GM19240 (cell line): ENCODE measurements around a stretch of chr2.

- RRBS = no CpG with 5 or more reads among the region's 19 CpGs
These were observed 15.5 kb downstream of the PER2 start for GRCh38 chr2:238272766-238273493.

DNA sequence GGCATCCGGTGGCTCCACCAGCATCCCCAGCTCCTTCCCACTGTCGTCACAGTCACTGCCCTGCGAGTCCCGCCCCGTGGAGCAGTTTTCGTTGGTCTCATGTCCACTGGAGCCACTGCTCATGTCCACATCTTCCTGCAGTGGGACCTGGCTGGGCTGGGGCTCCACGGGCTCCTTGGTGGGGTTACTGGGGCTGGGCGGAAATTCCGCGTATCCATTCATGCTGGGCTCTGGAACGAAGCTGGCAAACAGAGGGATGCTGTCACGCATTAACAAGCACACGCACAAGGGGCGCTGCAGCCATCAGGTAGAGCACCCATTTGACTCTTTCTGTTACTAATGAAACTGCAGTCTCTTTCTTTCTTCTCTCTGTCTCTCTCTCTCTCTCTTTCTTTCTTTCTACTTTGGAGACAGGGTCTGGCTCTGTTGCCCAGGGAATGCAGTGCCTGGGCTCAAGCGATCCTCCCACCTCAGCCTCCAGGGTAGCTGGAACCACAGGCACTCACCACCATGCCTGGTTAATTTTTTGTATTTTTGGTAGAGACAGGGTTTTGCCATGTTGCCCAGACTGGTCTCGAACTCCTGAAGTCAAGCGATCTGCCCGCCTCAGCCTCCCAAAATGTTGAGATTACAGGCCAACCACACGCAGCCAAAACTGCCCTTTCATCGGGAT lies 10.6 kb downstream of the PER2 start:
- RRBS = no CpG with 5 or more reads among the region's 20 CpGs

DNA sequence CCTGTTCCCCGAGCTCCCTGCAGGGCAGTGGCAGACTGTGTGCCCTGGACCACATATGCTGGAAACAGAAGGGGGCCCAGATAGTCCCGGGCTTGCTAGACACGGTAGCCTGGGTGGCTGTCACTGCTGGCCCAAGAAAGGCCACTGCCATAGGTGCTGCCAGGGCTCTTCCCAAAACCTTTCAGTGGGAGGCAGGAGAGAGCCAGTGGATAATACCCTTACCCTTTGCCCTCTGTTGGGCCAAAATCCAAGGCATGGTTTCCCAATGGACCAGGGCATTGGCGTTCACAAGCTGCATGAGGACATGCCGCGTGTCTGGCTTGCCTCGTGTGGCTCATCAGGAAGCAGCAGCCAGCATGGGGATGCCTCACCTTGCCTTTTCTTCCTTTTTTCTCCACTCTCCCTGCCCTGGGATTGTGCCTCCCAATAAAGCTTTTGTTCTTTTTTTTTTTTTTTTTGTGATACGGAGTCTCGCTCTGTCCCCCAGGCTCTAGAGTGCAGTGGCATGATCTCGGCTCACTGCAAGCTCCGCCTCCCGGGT lies 9.3 kb upstream of the PER2 start:
- RRBS = no CpG with 5 or more reads among the region's 12 CpGs

- RRBS = no CpG with 5 or more reads among the region's 4 CpGs
These were observed 26.8 kb downstream of the TRAF3IP1 start for GRCh38 chr2:238347145-238347545.

DNA sequence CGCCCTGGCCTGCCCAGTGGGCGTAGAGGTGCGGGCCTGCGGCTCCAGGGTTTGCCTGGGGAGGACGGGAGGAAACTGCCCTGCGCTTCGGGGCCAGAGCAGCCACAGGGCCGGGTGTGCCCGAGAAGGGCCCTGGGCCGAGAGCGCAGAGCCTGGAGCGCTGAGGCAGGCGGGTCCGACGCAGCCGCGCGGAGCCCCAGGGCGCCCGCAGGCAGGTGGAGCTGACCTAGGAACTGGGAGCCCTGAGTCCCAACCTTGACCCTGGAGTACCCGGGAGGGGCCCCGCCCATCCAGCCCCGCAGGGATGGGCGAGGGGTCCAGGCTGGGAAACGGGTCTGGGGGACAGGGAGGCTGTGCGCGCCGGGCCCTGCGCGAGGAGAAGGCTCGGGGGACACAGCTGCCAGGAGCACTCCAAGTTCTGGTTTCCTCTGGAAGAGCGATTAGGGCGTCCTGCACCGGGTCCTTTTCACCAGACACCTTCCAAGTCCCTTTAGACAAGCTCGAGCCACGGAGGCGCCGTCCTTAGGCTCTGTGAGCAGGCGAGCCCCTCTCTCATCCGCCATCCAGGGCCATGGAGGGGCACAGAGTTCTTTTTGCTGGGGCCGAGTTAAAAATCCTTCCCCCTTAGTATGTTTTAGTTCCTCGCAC lies 1.5 kb downstream of the TWIST2 start:
- RRBS = 27% methylated on average over 13 of the region's 42 CpGs

- RRBS = no CpG with 5 or more reads among the region's 21 CpGs
These were observed 90.5 kb downstream of the TWIST2 start for GRCh38 chr2:238938198-238938932.

DNA sequence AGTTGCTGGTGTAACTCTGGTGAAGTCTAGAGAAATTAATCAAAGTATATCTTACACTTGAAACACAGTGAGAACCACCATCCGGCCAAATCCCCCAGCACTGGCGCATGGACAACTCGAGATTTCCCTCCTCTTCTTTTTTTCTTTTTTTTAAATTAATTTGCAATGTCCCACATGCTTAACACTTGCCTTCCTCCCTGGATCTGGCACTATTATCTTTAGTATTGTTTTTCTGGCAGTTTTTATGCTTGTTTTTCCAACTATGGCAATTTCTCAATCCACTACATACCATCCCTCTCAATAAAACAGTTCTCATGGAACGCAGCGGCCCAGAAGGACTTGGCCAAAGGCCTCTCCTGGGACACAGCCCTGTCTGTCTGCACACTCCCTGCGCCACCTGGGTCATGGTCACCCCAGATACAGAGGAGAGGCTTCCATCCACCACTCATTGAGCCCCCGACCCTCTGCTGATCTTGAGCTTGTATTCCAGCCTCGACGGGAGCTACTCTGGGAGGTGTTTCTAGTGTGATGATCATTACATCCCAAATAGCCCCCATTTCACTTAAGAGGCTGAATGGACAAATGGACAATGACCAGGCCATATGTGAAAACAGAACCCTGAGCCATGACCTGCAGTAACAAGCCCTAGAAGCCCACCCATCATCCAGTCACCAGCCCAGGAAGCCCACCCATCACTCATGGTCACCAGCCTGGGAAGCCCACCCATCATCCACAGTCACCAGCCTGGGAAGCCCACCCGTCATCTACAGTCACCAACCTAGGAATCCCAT lies 91.2 kb downstream of the TWIST2 start:
- RRBS = no CpG with 5 or more reads among the region's 10 CpGs

DNA sequence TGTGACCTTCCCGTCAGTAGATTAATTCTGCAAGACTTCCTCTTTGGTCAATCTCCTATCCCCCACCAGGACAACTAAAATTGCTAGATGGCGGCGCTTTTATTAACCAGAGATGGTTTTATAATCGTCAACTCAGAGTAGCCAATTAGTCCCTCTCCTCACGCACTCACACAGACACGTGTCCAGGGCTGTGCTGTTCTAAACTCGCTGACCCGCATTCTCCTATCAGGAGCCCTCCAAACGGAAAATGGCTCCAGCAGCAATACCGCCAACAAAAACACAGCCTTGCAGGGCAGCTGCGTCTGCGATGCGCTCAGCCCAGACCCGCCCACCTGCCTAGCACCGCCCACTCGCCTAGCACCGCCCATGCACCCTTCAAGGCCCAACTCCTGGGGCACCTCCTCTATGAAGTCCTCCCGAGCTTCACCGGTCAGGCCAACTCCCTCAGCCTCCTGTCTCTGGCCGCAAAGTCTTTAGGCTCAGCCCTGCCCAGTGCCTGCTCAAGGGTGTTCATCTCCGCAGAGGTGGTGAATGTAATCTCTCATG lies 119.6 kb downstream of the TWIST2 start:
- RRBS = no CpG with 5 or more reads among the region's 21 CpGs

DNA sequence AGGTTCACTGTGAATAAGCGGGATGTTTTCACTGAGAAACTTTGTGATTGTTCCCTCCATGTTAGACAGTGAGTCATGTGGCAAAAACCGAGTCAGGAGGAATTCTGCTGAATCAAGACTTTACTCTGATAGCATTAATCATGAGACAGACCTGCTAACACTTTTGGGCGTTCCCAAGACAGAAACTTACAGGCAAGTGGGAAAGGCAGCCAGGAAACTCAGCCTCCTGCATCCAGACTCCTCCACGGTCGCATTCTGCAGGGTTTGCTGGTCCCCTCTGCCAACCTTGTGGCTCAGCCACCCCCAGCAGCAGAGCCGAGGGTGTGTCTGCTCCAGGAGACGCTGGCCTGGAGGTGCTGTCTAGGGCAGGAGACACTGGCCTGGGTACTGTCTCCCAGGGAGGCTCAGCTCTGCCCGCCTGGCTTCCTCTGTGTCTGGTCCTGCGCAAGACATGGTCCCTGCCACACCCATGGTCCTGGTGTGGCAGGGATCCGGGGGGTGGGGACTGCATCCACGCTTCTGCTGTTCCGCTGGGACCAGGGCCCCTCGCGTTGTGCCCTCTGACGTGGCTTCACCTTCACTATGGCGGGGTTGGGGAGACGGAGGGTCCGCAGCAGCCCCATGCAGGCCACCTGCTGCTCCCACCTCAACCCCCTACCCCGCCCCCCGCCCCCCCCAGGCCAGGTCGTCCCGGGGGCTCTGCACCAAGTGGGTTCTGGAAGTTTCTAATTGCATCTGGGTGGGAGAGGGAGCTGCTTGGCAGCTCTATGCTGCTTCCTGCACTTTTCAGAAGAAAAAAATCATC lies 177.5 kb downstream of the TWIST2 start:
- RRBS = no CpG with 5 or more reads among the region's 22 CpGs

DNA sequence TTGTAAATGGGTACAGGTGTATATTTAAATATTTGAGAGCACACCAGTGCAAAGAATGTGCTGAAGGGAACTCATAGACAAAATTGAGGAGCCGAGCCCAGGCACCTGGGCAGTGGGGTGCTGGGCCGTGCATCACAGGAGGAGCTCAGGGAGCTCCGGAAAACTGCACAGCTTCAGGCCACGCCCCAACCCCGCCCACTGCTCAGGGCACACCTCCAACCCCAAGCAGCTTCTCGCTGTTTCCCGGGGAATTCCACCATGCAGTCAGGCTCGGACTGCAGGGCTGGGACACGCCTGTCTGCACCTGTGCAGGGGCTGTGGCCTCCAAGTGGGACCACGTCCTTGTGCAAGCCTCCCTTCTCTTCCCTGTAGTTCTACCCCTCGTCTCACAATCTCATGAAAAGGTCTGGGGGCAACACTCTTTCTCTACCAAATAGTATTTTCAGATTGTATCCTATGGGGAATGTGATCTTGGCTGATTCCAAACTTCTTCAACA lies 243.0 kb downstream of the HDAC4 start:
- RRBS = 77% methylated on average over 4 of the region's 11 CpGs

GRCh38 chr2:239236764-239237113 lies 164.1 kb downstream of the HDAC4 start:
- RRBS = no CpG with 5 or more reads among the region's 8 CpGs

DNA sequence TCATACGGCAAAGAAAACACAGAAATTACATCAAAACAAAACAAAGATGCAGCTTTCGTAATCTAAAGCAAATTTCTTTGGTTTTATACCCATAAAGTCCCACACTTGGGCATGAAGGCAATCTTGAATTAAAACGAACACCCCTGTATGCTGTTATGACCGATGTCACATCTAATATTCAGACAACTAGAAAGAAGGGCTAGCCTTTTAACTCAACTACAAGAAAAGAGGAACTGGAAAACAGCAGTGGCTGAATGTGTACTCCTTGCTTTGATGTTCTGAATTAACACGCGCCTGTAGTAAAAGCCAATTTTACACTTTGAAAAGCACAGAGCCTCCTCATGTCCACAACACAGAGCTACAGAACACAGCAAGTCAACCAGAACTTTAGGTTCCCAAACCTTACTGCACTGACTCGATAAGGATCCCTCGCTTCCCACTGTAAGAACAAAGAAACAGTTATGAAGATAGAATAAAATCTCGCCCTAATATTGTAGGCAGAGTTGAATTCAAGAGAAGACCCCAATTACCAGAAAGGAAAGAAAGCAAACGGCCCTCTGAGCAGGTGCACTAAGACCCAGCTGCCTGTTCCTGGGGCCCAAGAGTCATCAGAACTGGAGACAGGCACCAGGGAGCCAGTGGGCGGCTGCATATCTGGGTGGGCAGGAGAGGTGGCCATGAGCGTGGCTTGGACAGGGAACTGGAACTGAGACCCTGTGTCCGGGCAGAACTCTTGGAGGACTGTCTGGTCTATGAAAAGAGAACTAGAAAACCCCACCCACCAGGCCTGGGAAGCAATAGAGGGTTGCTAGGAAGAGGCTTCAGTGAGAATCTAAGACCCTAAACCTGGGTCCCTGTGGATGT lies 147.4 kb downstream of the HDAC4 start:
- RRBS = no CpG with 5 or more reads among the region's 13 CpGs

GRCh38 chr2:239276254-239277586 lies 124.1 kb downstream of the HDAC4 start:
- RRBS = 87% methylated on average over 10 of the region's 35 CpGs

DNA sequence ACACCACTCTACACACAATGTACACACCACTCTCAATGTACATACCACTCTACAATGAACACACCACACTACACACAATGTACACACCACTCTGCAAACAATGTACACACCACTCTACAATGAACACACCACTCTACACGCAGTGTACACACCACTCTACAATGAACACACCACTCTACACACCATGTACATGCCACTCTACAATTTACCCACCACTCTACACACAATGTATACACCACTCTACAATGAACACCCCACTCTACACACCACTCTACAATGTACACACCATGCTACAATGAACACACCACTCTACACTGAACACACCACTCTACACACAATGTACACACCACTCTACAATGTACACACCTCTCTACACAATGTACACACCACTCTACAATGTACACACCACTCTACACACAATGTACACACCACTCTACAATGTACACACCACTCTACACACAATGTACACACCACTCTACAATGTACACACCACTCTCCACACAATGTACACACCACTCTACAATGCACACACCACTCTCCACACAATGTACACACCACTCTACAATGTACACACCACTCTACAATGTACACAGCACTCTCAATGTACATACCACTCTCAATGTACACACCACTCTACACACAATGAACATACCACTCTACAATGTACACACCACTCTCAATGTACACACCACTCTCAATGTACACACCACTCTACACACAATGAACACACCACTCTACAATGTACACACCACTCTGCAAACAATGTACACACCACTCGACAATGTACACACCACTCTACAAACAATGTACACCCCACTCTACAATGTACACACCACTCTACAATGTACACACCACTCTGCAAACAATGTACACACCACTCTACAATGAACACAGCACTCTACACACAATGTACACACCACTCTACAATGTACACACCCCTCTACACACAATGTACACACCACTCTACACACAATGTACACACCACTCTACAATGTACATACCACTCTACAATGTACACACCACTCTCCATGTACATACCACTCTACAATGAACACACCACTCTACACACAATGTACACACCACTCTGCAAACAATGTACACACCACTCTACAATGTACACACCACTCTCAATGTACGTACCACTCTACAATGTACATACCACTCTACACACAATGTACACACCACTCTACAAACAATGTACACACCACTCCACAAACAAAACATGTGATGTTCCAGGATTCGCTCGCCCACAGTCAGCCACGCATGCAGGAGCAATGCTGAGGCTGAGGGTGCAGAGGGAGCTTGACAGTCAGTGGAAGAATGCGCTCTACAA lies 118.5 kb downstream of the HDAC4 start:
- RRBS = no CpG with 5 or more reads among the region's 7 CpGs

GRCh38 chr2:239288881-239290056 lies 111.6 kb downstream of the HDAC4 start:
- RRBS = no CpG with 5 or more reads among the region's 14 CpGs

- RRBS = no CpG with 5 or more reads among the region's 3 CpGs
These were observed 105.1 kb downstream of the HDAC4 start for GRCh38 chr2:239295691-239296094.

DNA sequence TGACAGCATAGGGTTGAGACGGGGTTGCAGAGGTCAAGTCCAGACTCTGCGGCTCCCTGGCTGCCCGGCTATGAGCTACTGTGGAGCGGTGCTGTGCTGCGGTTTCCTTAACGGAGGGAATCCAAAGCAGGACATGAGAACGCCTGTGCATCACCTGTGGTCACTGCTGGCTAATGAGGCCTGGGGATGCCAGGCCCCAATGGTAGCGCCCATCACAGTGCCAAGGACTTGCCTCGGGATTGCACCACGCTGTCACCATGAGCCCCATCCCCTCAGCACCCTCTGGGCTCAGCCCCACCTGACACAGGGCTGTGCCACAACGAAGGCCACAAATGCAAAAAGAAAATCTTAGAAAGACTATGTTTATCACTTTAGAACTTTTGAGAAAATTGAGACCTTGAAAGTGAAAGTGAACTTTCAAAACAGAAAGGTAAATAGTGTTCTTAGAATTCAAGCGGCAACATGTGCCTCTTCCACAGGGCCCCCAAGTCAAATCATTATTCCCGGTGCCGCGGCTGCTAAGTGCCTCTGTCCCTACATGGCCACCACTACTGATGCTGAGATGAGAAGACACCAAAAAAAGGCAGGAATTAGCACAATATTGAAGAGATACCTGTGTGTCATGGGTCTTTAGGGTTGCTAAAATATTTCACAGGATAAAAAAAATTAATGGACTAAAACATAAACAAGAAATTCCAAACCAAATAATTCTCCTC lies 103.2 kb downstream of the HDAC4 start:
- RRBS = no CpG with 5 or more reads among the region's 15 CpGs

DNA sequence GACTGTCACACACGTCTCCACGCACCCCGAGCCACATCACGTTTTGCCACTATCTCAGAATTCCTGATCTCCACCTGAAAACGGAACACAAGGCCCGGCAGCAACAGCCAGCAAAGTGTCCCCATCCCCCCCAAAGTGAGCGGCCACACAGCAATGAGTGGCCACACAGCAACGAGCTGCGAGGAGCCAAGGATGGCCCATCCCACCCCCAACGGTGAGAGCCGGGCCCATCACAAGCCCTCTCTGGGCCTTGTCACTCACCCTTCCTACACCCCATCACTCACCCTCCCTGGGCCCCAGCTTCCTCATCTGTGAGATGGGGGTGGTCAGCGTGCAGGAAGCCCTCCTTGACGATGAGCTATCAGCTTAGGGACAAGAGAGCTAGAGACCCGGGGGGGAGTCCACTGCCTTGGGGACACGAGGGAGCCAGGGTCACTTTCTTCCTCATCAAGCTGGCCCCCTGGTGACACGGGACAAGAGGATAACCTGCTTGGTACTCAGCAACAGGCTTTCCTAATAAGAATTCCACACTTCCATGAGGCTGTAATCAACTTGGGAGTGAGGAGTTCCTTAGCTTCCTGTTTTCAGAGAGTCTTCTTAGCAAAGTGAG lies 92.9 kb downstream of the HDAC4 start:
- RRBS = no CpG with 5 or more reads among the region's 16 CpGs

- RRBS = no CpG with 5 or more reads among the region's 13 CpGs
These were observed 19.1 kb downstream of the HDAC4 start for GRCh38 chr2:239381562-239382289.

DNA sequence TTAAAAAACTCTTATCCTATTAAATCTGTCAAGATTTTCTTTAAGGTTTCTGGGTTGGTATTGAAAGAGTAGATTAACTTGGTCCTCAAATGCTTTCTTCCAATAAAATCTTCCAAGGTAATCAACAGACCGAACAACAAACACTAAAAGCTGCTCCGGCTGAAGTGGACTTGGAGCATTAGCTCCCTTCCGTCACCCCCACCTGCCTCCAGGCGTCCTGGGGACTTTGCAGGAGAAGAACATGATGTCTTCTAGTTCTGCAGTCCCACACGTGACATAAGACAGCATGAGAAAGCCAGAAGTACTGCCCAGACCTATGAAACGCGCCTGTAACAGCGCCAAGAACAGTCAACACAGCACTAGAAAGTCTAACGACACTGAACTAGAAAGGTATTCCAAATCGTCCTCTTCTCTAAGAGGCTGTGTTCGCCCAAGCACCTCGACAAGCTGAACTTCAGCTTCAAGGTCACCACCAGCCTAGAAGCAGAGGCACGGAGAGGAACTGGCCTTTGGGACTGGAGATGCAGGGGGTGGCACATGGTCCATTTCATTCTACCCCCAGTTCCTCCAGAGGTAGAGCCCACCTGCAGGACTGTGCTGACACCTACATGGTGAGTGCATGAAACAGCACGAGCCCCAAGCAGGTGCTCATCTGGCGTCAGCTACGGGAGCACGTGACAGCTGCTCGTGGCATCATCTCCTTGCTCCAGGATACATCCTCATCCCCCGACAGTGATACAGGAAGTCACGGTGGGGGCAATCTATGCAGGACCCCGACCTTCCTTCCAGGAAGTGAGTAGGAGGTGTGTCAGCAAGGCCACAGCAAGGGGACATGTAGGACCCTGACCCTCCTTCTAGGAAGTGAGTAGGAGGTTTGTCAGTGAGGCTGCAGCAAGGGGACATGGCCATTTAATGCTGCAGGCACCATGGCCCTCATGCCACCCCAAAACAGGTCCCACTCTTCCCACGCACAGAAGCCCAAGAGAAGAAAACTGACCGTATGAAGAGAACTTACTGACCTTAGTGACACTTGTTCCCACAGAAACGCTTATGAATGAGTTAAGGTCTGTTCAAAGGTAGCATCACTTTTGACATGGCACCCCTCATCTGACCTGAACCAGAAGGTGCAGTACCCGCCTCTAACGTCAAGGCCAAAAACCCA lies 3.7 kb downstream of the HDAC4 start:
- RRBS = no CpG with 5 or more reads among the region's 26 CpGs